ENCODE measurements around the gene SULT4A1.

GRCh38 chr22:42459721-42460146 is 27.5 kb upstream of the NFAM1 start:
- PRO-cap: no peak

DNA sequence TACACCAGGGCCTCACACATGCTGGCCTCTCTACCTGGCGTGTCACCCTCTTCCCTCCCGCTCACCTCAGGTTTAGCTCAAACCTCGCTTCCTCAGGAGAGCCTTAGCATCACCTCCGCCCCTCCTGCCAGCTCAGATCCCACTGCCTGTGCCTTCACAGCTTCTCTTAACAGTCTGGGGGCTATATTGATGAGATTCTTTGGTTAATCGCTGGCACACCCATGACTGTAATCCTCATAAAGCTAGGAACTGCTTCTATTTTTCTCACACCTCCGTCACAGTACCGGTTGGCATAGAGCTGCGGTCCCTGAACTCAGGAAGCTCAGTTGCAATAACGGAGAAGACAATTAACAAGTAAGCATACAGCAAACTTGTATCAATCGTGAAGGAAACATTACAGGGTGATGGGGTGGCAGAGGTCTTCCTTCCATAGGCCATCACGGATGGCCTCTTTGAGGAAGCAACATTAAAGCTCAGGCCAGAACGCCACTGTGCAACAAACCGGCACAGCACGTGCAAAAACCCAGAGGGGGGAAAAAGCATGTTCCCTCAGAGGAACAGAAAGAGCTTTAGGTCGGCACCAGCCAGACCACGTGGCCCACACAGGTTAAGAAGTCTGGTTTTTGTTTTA is 27.1 kb downstream of the SERHL2 start:
- PRO-cap: no peak

GRCh38 chr22:42581836-42582571 is 28.2 kb downstream of the SERHL2 start:
- PRO-cap: unidirectional peak, minus-strand start at chr22:42582013

GRCh38 chr22:42643803-42644254 is 3.4 kb upstream of the ATP5MGL start:
- PRO-cap: no peak

- PRO-cap: no peak
Measured at GRCh38 chr22:42699077-42699859, 21.4 kb downstream of the A4GALT start.

- PRO-cap: no peak
Measured at GRCh38 chr22:43004151-43004905, 10.6 kb downstream of the PACSIN2 start.

DNA sequence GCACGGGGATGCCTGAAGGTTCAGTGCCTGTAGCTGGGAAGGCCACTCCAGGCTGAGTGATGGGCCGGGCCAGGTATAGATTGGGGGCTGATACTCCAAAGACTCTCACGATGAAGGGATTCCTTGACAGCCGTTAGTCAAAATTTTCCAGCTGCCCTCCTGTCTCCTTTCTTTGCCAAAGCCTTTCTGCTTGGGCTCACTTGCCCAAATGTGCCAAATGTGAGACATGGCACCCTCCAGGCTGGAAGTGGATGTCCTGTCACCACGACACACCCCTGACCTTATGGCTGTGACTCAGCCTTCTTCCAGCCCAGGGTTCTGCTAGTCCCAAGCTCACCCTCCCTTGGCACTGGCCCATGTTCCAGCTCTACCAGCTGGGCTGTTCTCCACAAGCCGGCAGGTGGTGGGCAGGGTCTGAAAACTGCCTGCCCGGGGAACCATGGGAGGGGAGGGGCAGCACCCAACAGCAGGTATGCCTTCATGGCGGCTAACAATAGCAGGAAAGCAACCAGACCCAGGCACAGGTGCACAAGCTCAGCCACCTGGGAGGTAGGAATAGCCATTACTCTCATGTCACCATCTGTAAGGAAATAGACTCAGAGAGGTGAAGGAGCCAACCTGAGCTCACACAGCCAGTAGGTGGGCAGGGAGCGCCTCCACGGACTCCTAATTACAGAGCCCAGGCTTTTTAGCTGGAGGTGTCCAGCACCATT is 13.4 kb upstream of the PACSIN2 start:
- PRO-cap: no peak

GRCh38 chr22:43109806-43110426 is 634 bp upstream of the BIK start:
- PRO-cap: no peak

GRCh38 chr22:43111016-43111835 is 676 bp downstream of the BIK start:
- PRO-cap: no peak

DNA sequence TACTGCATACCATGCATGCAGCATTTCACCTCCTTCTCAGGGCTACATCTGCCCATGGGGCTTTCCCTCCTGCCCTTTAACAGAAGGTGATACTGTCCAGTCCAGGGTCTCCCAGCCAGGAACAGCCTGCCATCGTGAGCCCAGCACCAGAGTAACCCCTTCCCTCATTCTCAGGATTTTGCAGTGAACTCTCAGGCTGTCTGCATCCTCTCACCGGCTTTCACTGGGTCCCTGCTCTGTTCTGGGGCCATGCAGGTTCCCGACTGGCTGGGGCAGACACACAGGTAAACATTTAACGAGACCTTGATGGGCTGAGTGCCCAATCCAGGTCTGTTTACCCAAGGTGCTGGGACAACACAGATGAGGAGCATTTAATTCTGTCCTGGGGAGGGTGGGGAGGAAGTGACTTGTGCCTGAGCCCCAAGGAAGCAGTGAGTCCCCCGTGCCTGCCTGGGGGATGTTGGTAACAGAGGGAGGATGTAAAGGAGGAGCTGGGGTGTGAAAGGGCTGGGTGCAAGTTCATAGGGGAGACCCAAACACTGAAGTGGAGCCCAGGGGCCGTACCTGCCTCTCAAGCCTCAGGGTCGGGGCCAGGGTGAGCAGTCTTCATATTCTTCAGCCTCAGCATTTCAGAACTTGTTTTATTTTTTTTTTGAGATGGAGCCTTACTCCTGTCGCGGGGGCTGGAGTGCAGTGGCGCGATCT is 4.4 kb downstream of the BIK start:
- PRO-cap: no peak

DNA sequence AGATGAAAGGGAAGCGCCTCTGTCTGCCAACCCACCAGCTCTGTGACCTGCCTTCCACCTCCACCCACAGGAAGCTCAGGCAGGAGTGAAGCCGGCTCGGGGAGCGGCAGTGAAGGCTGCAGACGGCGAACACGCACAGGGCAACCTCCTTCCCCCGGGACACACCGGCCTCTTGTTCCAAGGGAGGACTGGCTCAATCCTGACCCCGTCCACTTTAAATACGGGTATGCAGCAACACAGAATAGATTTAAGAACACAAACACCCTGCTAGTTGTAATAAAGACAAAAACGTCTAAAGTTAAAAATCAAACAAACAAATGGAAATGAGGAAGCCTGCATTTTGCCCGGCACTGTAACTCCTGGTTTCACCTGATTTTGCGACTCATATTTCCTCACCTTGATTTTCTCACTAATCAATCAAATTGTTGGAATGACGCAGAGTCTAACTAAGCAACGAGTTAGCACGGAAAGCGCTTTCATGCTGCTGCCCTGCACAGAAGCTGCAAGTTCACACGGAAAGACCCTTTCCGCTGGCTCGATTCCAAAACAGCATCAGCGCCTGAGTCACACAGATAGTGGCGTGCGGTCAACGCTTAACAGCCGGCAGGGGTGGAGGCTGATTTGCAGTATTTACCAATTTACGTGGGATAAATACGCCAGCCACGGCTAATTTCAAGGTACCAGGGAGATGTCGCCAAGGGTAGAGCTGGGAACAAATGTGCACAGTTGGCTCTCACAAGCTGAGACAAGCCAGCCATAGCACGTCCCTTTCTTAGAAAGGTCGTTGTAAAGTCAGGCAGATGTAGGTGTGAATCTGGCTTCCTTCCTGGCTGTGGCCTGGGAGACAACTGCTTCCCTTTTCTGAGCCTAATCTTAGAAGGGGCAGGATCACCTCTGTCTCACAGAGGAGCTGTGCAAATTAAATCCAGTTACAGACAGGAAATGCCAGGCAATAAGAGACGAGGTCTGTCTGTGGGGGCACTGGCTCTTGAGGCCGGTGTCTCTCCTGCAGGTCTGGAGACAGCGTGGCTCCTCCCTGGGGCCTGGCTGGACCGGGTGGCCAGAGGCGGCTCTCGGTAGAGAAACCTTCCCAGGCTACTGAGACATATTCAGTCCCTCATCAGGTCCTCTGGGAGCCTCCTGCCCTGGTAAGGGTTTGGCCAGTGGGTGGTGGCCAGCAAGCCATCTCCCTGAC is 76.9 kb upstream of the TTLL12 start:
- PRO-cap: no peak

DNA sequence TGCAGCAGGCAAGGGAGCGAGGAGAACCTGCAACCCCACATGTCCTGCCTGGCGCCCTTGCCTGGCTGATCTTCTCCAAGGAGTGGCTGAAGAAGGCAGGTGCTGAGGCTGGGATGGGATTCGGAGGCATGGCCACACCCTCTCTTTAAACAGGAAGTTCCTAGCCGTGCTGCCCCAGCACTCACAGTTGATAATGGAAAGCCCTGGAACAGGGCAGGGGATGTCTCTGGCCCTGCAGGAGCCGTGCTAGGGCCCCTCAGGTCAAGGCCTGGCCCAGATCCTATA is 65.0 kb downstream of the SCUBE1 start:
- PRO-cap: no peak

- PRO-cap: no peak
Measured at GRCh38 chr22:43474285-43474987, 62.6 kb downstream of the MPPED1 start.

DNA sequence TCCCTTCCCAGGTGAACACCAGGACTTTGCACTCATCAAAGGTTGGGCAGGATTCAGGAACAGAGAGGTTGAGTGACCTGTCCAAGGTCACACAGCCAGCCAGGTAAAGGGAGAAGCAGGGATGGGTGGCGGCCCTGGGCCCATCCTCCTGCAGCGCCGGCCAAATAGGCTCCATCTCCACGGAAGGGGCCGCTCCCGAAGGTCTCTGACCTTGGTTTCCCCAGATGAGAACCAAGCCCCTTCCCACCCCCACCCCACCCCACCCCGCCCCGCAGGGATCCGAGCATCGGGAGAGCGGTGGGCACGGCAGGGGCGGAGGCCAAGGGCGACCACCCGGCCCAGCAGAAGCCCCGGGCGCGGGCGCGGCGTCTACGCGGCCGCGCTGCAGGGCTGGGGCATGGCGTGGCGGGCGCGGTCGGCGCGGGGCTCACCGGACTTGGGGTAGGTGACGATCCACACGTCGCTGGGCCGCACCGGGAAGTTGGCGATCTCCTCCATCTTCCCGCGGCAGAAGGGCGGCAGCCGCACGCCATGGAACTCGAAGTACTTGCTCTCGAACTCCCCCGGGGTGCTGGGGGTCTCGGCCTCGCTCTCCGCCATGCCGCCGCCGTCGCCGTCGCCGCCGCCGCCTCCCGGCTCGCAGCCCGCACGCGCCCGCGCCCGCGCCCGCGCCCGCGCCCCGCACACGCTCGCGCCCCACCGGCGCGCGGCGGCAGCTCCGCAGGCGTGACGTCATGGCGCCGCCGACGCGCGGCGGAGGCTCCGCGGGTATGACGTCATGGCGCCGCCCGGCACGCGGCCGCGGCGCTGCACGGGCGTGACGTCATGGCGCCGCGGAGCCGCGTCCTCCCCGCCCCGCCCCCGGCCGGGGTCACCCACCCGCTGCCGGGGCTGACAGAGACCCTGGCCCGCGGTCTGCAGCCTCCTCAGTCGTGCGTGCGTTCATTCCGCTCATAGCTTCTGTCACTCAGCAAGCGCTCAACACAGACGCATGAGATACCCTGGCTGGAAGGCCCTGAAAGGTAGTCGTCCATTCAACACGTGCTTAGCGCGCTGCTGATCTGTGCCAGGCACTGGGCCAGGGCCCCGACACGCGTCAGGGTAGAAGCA is at the start of gene SULT4A1:
Gene SULT4A1, minus strand, starts transcription at position 731 of the 1,110 bp plus-strand sequence.
- PRO-cap: no peak

GRCh38 chr22:44188026-44188313 is 7.2 kb downstream of the PARVG start:
- PRO-cap: no peak

DNA sequence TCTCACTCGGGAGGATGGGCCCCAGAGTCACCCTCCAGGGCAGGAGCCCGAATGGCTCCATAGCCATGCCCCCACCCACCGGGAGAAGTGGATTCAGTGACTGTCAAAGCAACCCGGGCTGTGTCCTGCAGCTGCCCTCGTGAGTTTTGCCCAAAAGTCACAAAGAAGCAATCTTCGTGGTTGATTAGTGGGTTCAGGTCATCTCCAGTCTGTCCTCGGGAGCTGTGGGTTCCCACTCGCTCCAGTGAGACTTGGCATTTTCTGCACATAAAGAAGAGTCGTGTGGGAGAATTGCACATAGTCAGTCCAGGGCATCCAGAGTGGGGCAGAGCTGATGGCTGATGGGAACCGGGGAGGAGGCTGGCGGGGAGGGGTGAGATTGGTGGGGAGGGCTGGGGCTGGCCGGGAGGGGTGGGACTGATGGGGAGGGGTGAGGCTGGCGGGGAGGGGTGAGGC is 26.2 kb downstream of the PARVG start:
- PRO-cap: no peak

GRCh38 chr22:44360615-44361428 is 48.1 kb upstream of the SHISAL1 start:
- PRO-cap: no peak

GRCh38 chr22:44638921-44639693 is 62.9 kb upstream of the PRR5 start:
- PRO-cap: no peak

DNA sequence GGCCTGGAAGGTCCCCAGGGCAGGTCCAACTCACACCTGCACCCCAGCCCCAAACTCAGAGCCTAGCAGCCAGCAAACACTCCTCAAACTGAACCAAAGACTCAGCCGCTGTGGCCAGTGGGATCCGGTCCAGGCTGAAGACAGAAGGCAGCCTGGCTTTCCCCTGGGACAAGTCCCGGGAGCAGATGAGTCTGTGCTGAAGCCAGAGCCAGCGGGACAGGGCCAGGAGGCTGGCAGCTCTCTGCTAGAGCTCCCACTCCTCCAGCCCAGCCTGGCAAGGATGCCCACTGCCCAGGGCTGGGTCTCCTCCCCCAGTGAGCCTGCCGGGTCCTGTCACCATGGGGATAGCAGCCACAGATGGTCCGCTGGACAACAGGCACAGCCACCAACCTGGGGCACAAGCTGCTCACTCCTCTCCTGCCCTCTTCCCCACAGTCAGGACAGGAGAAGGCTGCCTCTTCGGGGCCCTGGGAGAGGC is 42.8 kb upstream of the PRR5 start:
- PRO-cap: no peak

- PRO-cap: no peak
Measured at GRCh38 chr22:44660882-44661497, 41.0 kb upstream of the PRR5 start.

Data from peritoneum (tissue), 1 donor.